Astrocyte (in vitro differentiated cells and primary cell): ENCODE results near the gene CPNE7.

- PRO-cap: no peak
- RRBS, 2 experiments: 54 to 59% methylated on average over 8 of the region's 25 CpGs
Measured at GRCh38 chr16:89071739-89072463, 21.8 kb upstream of the ACSF3 start.

- PRO-cap: no peak
- RRBS, 2 experiments: no CpG with 5 or more reads among the region's 18 CpGs
Measured at GRCh38 chr16:89097093-89097522, 3.5 kb downstream of the ACSF3 start.

GRCh38 chr16:89154157-89154740, 17.3 kb upstream of the CDH15 start:
- PRO-cap: no peak
- RRBS, 2 experiments: no CpG with 5 or more reads among the region's 20 CpGs

- PRO-cap: no peak
- RRBS, 2 experiments: under 1 to 3% methylated on average over 10 of the region's 65 CpGs
Measured at GRCh38 chr16:89192042-89192812, 8.1 kb downstream of the SLC22A31 start.

DNA sequence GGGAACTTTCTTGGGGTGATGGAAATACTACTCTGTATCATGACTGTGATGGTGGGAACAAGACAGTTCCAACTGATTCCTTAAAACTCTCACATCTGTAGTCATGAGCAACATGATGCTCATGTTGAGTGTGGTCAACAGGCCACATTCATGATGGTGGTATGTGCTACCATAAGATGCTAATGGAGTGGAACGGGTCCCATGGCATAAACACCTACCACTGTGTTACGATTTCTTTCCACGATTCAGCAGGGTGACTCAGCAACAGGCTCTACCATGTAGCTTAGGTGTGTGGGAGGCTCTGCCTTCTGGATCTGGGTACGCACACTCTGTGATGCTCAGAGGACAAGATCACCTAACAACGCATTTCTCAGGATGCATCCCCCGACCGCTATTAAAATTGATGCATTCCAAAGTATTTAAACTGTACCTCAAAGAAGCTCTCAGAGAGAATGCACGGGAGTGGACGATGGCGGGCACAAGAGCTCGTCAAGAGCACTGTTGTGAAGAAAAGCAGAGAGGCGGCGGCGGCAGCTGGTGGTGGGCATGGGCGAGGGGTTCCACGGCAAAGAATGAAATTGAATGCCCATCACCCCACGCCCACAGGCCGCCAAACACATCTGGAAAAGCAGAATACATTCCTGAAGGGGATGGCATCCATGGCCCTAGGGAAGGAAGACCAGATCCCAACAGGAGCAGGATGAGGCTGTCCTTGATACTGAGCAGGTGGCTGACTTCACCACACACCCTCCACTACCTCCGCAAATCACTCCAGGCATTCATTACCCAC, 133.4 kb downstream of the ZNF778 start:
- PRO-cap: no peak
- RRBS, 2 experiments: no CpG with 5 or more reads among the region's 19 CpGs

GRCh38 chr16:89373199-89374060, 116.9 kb downstream of the ANKRD11 start:
- PRO-cap: no peak
- RRBS, 2 experiments: 80 to 83% methylated on average over 3 of the region's 33 CpGs

DNA sequence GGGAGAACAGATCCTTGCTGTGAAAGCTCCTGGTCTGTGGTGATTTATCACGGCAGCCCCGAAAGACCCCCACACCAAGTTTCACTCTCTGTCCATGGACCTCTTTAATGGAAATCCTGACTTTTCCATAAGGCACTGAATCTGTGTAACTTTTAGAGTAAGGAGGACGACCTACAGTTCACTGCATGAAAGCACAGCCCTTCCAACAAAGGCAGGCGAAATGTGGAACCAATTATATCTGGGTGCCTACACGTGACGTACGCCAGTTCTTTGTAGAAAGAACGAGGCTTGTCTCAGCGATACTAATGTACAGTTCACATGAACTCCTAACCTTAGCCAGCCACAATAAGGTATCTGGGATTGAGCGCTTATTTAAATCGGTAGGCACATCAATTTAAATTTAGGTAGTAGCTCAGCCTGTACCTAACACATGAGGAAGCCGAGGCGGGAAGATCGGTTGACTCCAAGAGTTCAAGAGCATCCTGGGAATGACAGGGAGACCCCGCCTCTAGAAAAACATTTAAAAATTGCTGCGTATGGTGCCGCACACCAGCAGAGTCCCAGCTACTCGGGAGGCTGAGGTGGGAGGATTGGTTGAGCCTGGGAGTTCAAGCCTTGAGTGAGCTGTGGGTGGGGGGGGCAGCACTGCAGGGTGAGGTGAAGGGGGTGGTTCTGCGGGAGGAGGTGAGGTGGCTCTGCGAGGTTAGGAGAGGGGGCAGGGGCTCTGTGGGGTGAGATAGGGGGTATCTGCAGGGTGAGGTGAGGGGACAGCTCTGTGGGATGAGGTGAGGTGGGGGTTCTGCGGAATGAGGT, 88.2 kb downstream of the ANKRD11 start:
- PRO-cap: no peak
- RRBS, 2 experiments: no CpG with 5 or more reads among the region's 21 CpGs

DNA sequence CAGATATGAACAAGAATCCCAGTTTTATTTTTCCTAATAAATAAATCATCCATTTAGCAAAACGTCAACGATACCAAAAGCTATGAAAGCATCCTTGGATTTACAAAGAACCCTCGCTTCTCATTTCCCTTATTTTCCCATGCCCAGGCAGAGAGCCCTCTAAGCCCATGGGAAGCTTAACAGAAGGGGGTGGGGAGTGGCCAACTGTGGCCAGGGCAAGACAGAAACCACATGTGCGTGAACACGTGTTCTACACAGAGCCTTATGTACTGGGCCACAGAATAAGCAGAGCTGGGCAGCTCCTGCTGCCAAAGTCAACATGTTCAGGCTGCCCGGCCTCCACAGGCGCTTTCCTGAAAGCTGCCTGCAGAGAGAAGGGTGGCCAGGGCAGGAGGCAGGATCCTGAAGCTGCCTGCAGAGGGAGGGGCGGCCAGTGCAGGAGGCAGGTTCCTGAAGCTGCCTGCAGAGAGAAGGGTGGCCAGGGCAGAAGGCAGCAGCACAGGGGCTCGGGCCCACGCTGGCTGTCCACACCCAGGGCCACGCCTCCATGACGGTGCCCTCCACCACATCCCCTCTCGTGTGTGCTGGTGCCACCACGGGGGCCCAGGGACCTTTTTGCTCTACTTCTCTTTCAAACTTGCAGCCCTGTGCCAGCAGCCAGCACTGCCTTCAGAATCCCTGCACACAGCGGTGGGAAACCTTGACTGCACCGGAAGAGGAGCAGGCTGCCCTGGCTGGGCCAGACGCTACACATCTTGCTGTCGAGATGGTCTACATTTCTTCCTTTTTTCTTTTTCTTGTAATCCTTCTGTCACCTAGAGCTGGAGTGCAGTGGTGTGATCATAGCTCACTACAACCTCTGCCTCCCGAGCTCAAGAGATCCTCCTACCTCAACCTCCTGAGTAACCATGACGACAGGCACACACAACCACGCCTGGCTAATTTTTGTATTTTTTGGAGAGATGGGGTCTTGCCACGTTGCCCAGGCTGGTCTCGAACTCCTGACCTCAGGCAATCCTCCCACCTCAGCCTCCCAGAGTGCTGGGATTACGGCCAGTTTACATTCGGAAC, 79.4 kb downstream of the ANKRD11 start:
- PRO-cap: no peak
- RRBS, 2 experiments: no CpG with 5 or more reads among the region's 25 CpGs

DNA sequence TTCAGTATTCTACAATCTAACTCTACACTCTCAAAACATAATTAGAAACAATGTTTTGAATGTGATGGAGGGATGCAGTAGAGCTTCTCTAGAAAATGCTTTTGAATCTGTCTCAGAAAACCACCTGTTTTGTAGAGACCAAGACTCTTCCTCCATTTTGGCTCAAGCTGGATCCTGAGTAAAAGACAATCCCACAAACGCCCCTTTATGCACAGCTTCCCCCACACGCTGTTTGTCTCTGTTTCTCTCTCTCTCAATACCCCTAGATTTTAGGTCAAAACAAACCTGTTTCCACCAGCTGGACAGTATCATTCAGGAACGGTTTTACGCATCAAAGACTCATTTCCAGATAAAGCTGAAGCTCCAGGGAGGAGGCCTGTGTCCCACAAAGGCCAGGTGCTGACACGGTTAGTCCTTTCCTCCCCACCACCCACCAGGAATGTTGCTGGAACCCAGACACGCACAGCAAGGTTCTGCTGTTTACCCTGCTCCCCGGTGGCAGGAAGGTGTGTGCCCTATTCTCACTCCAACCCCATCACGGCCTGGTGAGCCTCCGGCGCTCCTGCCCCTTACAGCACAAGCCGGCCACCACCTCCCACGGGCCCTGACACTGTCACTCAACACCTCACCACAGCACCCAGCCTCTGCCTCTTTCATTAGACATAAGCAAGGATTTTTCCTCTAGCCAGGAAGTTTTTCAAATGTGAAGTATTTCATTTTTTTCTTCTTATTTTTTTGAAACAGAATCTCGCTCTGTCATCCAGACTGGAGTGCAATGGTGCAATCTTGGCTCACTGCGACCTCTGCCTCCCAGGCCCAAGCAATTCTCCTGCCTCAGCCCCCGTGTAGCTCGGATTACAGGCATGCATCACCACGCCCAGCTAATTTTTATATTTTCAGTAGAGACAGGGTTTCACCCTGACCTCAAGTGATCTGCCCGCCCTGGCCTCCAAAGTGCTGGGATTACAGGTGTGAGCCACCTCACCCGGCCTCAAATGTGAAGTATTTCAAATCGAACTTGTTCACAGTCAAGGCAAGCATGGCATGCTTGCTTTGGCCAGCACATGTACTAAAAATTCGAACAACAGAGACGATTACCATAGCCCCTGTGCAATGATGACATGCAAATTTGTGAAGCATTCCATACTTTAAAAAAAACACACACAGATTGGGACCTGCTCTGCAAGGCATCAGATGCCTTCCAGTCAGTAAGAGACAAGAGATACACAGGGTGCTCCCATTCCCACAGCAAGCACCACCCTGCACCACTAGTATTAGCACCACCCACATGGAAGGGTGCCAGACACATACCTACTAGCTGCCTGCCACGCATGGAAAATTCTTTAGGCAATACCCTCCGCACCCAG, 47.6 kb downstream of the ANKRD11 start:
- PRO-cap: no peak
- RRBS, 2 experiments: 22 to 27% methylated on average over 3 of the region's 24 CpGs

- PRO-cap: no peak
- RRBS, 2 experiments: no CpG with 5 or more reads among the region's 9 CpGs
Measured at GRCh38 chr16:89473650-89474404, 16.5 kb downstream of the ANKRD11 start.

DNA sequence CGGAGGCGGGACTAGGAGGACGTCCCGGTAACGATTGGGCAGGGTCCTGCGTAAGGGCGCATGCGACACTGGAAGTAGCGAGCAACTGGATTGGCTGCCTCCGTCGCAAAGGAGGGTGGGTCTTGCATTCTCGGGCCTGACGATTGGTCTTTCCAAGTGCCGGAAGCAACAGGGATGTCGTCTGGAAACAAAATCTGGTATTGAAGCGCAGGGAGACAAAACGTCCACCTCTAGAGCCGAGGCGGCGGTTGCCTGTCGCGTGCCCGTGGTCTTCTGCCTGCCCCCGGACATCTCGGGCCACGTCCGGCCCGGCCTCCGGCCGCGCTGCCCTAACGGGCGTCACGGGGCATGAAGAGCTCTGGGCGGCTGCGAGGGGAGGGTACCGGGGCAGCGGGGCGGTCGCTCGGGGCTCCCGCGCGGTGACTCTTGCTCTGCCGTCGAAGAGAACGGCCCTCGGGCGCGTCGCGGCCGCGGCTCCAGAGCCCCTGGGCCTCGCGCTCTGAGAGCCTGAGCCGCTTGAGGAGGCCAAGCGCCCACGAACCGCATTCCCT, 468 bp upstream of the ANKRD11 start:
- PRO-cap: bidirectional peak, plus-strand start at position 218 of the sequence, minus-strand start outside the sequence; unidirectional peak, plus-strand start at position 289 of the sequence
- RRBS, 2 experiments: under 1 to 2% methylated on average over 9 to 16 of the region's 60 CpGs

DNA sequence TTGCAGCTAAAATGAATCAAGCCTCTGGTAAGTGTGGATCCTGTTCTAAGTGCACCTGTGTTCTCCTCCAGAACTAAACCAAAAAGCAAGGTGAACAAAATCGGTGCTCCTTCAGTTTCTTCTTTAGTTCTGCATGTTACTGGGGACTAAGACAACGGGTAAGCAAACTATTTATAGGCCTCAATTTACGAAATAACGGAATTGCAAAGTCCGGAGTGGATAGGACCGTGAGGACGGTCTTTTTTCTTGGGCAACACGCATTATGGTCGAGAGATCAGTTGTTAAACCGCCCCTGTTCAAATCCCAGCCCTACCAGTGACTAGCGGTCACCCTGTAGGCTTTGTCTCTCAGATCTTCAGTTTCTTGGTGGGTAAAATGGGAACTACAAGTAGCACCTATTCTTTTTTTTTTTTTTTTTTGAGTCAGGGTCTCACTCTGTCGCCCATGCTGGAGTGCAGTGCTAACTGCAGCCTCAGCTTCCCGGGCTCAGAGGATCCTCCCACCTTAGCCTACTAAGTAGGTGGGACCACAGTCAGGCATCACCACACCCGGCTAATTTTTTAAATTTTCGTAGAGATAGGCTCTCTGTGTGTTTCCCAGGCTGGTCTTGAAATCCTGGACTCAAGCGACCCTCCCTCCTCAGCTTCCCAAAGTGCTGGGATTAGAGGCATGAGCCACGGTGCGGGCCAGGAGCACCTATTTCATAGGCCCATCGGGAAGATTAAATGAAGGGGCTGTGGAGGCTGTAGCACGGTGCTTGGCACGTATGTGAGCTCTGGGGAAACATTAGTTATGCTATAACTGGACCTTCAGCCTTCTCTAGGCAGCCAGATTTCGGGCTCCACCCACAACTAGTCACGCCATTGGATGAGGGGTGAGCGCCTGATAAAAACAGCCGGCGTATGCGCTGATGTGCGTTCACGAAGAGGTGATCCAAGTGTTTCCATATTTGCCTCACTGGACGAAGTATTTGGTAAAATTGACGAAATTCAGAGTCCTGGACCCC, 1.3 kb upstream of the ANKRD11 start:
- PRO-cap: no peak
- RRBS, 2 experiments: 14 to 15% methylated on average over 1 of the region's 31 CpGs

GRCh38 chr16:89575456-89576216, at the start of gene CPNE7:
Gene CPNE7, plus strand, starts transcription at chr16:89575758.
- PRO-cap: no peak
- RRBS, 2 experiments: 2 to 3% methylated on average over 72 to 76 of the region's 91 CpGs

DNA sequence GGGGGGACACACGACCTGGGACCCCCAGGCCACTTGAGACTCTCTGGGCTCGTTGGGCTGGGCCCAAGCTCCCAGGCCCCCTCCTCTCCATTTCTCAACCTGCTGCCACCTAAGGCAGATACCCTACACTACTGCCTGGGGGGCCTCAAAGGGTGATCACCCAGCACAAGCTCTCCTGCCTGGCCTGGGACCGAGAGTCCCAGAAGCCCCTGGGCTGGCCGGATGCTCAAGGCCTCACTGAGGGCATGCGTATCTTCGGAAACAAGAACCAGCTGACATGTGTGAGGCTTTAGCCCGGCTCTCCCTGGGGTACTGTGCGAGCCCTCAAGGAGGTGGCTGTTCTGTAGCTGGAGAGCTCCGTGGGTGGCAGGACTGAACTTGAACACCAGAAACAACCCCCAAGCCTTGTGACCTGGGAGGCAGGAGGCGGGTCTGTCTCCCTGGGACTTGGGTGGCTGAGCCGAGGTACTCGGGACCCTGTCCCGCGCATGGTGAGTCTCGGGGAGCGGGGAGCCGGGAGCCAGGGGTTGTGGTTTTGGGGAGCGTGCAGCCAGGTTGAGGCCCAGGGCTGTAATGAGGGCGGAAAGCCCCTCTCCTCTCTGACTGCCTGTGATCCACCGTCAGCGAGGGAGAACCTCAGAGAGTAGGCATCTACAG, 7.0 kb downstream of the DPEP1 start:
- PRO-cap: no peak
- RRBS, 2 experiments: 57 to 61% methylated on average over 3 of the region's 21 CpGs

GRCh38 chr16:89696077-89697085, 5.1 kb downstream of the SPATA2L start:
- PRO-cap: no peak
- RRBS, 2 experiments: no CpG with 5 or more reads among the region's 33 CpGs

DNA sequence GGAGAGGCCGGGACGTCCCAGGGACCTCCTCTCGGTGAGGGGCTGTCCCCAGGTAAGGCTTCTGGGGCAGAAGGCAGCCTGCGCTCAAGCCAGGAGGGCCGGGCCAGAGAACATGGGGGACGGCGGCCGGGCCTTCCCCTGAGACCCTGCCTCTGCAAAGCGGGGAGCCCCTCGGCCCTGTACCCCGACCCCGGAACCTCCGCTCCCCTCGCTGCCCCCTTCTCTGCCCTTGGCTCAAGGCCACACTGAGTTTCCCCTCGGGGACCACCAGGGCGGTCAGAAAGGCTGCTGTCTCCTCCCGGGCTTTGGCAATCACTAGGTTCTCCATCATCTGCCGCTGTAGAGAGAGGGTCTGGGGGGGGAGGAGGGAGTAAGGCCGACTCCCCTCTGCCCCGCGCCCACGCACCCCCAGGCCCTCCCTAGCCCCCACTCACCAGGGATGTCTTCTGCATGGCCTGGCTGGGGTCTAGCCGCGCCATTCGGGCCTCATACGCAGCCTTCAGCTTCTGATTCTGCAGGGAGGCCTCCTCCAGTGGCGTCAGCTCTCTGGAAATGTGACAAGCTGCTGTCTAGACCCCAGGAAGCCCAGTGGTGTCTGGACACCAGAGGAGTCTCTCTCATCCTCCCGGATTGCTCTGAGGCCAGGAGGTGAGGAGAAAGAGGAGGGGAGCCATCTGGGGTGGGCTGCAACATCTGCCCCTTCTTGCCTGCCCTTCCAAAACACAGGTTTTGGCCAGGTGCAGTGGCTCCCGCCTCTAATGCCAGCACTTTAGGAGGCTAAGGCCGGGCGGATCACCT, 8.3 kb downstream of the VPS9D1 start:
- PRO-cap: no peak
- RRBS, 2 experiments: 7 to 8% methylated on average over 10 to 14 of the region's 31 CpGs

DNA sequence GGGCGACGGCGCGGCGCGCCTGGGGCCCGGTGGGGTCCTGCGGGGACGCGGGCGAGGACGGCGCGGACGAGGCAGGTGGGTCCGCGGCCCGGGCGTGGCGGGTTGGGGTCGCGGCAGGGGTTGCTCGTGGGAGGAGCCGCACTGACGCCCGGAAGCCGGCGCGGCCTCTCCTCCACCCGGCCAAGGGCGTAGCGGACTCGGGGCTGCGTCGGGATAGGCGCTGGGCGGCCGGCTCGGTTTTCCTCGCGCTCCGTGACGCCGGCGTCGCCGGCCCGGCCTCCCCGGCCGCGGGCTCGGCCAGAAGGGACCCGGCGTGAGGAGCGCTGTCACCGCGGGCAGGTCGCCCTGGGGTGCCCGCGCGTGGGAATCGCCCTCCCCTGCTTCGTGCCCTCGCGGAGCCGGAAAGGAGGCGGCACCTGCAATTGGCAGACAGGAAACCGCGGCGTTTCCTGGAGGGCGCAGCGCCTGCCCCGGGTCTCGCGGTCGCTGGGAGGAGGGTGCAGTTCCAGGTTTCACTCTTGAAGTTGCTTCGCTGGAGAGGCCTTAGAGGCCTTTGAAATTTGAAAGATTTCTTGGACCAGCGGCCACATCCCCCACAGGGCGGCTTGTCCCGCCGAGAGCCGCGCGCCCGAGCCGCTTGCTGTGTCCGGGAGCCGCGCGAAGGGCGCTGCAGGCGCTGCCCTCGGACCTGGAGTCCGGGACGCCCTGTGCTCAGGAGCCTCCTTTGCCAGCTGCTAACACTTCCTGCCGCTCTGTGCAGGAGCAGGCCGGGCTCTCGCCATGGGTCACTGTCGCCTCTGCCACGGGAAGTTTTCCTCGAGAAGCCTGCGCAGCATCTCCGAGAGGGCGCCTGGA, 661 bp downstream of the ZNF276 start:
- PRO-cap: no peak
- RRBS, 2 experiments: 1 to 2% methylated on average over 64 of the region's 104 CpGs

GRCh38 chr16:89732004-89732676, 10.8 kb downstream of the ZNF276 start:
- PRO-cap: no peak
- RRBS, 2 experiments: no CpG with 5 or more reads among the region's 15 CpGs

DNA sequence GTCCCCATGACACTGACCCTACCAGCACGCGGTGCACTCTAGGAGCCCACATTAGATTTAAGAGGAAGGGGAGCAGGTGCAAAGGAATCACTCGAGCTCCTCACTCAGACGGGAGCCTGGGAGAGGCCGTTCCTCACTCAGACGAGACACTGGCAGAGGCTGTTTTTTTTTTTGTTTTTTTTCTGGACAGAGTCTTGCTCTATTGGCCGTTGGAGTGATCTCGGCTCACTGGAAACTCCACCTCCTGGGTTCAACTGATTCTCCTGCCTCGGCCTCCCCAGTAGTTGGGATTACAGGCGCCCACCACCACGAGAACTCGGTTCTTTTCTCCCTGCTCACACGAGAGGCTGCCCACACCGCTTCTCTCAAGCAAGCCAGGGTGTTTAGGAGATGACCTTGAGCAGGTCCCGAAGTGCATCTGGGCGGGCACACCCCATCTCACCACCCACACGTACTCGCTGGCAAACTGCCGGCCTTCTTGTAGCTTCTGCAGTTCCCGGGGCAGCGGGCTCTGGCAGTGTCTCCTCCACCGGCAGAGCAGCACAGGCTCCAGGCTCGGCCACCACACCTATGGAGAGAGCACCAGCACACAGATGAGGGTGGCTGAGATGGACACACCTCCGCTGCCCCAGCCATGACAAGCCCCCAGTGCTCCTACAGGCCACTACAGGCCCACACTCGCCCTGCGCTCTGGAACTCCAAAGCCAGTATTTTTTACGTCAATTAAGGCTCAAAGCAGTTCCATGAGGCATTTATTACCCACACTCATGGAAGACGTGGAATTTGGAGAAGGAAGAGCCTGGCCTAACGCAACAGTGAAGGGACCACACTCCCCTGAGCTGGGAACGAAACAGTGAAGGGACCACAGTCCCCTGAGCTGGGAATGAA, 23.4 kb downstream of the ZNF276 start:
- PRO-cap: no peak
- RRBS, 2 experiments: no CpG with 5 or more reads among the region's 30 CpGs

GRCh38 chr16:89759834-89760320, 38.5 kb downstream of the ZNF276 start:
- PRO-cap: no peak
- RRBS, 2 experiments: 94 to 95% methylated on average over 6 of the region's 24 CpGs